CD14-positive monocyte (primary cell): ENCODE data around the gene PSMG1.

- CAGE, long polyA plus RNA, result no peak
Observed at GRCh38 chr21:38493734-38494548, 4.3 kb downstream of the ERG start.

GRCh38 chr21:38494549-38495184 is 3.6 kb downstream of the ERG start:
- CAGE, long polyA plus RNA, result no peak

- CAGE, long polyA plus RNA, result no peak
Observed at GRCh38 chr21:38822495-38823350, 17.0 kb downstream of the ETS2 start.

DNA sequence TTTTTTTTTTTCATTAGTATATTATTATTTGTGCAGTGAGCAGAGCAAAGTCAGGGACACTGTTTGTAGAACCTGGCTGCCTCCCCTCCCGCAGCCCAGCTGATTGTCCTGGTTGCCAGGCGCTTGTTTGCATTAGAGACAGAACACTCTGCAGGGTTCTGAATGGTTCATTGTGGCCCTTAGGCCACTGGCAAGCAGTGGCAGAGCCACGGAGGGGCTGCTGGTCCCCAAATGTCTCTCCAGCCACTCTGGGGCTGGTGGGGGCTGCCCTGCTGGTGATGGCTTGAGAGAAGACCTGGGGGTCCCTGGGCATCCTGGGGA is 29.0 kb downstream of the ETS2 start:
- CAGE, long polyA plus RNA, result no peak

GRCh38 chr21:38915548-38916111 is 109.9 kb downstream of the ETS2 start:
- CAGE, long polyA plus RNA, result no peak

DNA sequence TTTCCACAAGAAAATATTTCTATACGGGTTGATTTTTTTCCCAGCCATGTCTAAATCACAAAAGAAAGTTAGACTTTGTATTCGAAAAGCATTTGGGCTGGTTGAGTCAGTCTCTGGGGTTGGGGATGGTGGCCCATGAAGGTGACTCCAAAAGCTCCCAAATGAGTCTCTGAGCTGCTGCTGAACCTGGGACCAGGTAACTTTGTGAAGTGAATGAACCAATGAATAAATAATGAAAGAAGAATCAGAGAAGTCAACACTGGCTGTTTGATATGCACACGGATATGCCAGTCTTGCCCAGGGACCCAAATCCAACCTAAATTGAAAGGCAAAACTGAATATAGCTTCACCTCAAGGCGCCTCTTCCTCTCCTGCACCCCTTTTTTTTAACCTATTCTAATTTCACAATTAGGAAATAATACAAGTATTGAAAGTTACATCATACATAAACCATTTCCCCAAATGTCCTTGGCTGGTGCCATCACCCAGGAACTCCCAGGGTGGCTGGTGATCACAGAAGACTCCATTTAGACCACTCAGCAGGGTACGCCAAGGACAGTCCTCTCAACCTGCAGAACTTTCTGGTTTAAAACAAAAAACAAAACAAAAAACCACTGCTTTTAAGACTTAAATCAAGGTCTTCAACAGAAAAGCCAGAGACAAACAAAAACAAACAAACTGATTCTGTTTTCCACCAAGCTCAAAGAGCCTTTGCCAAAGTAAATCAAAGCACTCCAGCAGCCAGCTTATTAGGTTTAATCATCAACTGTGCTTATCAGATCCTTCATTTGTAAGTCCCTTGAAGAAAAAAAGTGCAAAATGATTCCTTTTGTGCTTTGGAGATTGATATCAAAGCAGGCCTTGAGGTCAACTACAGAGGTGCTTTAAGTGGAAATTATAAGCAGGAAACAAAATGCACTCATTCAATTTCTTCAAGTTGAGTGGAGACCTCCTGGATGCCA is 112.9 kb downstream of the ETS2 start:
- CAGE, long polyA plus RNA, result no peak

- CAGE, long polyA plus RNA, result no peak
Observed at GRCh38 chr21:39079566-39080369, 103.5 kb downstream of the PSMG1 start.

- CAGE, long polyA plus RNA, result no peak
Observed at GRCh38 chr21:39183090-39183688, at the start of gene PSMG1. PSMG1 (minus strand) TSS chr21:39183451.

DNA sequence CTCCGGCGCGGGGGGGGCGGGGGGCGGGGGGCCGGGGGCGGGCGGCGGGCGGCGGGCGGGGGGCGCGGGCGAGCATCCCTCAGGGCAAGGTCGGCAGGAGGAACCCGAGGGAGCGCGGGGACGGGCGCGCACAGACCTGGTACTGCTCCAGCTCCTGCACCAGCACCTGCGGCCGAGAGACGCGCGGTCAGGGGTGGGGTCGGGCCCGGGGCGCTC is 588 bp downstream of the BRWD1 start:
- CAGE, long polyA plus RNA, result no peak

DNA sequence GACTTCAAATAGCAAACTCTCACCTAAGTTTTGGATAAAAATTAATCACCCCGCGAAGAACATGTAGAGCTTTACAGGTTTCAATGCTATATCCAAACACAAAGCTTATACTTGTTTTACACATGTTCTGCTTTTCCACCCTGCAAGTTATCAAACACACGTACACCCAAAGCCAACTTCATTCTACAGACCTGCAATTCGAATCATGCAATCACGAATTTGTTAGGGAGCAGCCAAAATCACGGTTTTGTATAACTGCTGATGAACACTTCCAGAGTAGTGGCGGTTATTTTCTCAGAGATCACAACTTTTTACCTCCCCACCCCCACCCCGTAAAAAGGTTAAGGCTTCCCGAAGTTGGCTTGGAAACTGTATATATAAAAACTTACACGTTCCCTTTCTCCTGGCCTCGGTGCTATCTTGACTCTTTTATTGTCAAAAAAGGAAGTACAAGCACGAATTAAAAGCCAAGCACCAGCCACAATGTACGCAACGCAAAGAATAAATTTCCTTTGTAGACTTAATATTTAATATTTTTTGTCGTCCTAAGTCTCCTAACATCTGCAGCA is 1.3 kb downstream of the HMGN1 start:
- CAGE, long polyA plus RNA, result start-site peak on the minus strand centred at position 322 of the sequence, 12 bp wide, 29 and 23 reads in 2 replicates

DNA sequence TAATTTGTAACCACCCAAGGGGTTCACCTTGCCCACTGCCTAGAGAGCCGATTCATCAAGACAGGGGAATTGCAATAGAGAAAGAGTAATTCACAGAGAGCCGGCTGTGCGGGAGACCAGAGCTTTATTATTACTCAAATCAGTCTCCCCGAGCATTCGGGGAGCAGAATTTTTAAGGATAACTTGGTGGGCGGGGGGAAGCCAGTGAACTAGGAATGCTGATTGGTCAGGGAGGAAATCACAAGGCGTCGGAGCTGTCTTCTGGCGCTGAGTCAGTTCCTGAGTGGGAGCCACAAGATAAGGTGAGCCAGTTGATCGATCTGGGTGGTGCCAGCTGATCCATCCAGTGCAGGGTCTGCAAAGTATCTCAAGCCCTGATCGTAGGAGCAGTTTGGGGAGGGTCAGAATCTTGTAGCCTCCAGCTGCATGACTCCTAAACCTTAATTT is 76.7 kb upstream of the B3GALT5 start:
- CAGE, long polyA plus RNA, result no peak

GRCh38 chr21:39632117-39632584 is 19.4 kb downstream of the B3GALT5 start:
- CAGE, long polyA plus RNA, result no peak

DNA sequence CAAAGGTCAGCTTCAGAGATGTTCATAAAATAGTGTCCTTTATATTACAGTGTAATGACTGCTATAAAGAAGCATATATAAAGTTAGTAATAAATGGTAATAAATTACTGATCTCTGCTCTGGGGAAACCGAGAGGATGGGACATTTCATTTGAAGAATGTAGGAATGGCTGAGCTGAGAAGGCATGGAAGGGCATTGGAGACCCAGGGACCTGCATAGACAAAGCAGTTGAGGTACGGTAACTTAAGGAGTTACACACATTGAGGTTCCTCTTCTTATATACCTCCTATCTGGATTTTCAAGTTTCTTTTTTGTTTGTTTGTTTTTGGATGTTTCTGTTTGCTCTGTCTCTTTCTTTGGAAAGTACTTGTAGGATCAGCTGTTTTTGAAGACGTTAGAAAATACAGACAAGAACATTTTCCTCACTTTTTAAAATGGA is 29.5 kb downstream of the B3GALT5 start:
- CAGE, long polyA plus RNA, result no peak

DNA sequence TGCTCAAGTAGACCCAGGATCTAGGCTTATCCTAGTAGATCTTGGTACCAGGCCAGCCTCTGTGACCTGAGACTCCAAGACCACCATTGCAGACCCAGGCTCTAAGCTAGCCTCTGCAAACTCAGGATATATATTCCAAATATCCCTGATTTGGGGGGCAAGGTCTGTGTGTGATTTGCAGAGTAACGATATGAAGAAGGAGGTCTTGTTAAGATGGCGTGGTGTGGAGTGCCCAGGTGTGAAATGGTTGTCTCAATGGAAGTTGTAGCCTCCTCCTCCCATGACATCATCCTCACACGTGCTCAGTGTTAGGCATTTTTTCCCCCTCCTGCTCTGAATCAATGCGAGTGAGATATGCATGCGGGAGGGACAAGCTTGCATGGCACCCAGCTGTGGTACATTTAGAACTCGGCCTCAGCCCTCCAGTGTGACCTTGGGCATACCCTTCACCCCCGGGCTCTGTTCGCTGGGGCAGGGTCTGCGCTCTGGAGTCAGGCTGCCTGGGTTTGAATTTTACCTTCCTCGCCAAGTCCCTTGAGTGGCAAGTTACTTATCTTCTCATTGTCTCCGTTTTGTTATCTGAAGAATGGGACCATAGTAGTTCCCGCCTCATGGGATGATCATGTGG is 55.6 kb downstream of the B3GALT5 start:
- CAGE, long polyA plus RNA, result no peak

- CAGE, long polyA plus RNA, result no peak
Observed at GRCh38 chr21:41207343-41208163, 39.6 kb downstream of the BACE2 start.

DNA sequence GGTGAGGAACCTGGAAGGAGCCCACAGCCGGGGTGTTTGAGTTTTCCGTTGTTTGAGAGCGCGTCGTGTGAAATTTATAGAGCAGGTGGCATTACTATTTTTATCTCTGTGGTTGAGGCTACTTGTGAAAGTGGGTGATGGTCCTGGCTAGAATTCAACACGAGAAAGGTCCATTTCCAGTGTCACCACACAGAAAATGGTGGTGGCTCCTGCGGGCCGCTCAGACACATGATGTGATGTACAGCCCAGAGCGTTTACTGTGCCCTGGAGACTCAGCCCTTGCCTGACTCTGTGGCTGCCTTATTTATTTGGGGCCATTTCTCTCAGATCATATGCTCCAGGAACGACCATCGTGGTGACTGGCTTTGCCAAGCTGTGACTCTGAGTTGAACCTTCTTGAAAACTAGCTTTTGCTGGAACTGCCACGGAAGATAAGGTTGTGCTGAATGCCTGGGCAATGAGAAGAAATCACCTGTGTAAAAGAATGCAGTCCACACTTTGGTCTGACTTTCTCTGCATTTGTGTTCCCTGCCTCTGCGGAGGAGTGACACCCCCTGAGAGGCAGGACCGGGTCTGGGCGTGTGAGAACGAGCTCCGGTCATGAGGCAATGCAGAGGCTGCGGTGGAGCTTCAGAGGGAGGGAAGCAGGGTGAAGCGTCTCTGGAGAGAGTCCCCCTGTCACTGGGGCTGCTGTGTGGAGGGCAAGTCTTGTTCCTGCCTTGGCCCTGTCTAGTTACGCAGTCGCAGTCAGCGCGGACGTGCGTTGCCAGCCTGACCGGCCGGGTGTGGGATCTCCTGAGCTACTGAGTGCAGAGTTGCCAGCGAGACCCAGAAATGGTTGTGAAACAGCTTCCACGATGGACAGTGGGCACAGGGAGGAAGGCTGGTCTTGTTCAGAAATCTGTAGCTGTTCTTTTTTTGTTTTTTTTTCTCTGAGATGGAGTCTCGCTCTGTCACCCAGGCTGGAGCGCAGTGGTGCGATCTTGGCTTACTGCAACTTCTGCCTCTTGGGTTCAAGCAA is 48.4 kb downstream of the BACE2 start:
- CAGE, long polyA plus RNA, result no peak

- CAGE, long polyA plus RNA, result no peak
Observed at GRCh38 chr21:41275105-41275843, 41.3 kb upstream of the FAM3B start.

- CAGE, long polyA plus RNA, result no peak
Observed at GRCh38 chr21:41304000-41304502, 12.6 kb upstream of the FAM3B start.

DNA sequence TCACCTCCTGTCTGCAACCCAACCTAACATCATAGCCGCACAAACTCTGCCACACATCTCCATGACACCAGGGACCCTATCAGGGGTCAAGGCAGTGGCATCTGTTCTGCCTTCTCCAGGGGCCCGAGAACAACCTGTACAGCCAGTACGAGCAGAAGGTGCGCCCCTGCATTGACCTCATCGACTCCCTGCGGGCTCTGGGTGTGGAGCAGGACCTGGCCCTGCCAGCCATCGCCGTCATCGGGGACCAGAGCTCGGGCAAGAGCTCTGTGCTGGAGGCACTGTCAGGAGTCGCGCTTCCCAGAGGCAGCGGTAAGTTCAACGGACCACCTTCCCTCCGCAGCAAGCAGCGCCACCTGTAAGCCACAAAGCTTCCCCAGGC is 15.8 kb downstream of the MX2 start:
- CAGE, long polyA plus RNA, result no peak

DNA sequence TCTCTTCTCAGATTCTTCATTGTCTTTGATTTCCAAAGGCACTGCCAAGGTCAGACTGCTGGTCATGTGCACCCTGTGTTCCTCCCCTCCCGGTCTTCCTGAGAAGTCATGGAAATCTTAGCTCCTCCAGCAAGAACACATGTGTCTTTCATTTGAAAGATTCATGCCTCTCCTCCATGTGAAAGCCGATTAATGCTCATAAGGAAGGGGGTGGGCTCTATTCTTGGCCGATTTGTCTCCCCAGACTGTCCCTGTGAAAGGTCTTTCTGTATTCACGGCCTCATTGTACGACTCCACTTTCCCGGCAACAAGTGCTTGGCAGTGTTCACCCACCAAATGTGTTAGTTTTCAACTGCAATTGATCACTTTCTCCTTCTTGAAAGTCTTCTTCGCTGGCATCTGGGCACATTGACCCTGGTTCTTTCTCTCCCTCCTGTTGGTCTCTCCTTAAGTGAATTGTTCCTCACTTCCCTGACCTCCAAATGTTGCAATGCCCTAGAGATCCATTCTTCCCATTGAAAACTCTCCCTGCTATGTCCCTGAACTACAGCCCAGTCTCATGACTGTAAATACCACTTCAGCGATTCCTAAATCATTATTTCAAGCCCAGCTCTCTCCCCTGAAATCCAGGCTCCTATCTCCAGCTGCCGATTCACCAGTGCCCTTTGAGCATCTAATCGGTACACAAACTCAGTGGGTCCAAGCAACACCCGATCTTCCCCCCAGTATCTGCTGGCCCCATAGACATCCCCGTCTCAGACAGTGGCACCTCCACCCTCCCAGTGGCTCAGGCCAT is 25.5 kb downstream of the MX2 start:
- CAGE, long polyA plus RNA, result no peak